Prostate gland (tissue), 2 donors: ENCODE measurements around a stretch of chr14.

GRCh38 chr14:66700948-66701647 lies 193.2 kb downstream of the GPHN start:
- PRO-cap, result no peak
- RAMPAGE, long total RNA, 2 experiments, result no peak in any of the 2 experiments

- PRO-cap, result no peak
- RAMPAGE, long total RNA, 2 experiments, result start-site peak on the plus strand in 1 of 2 experiments, at chr14:66945141-66945181 at its widest, 6 reads per replicate
Observed at GRCh38 chr14:66944734-66945220, 244.5 kb upstream of the GARIN2 start.

- PRO-cap, result no peak
- RAMPAGE, long total RNA, 2 experiments, result no peak in any of the 2 experiments
Observed at GRCh38 chr14:67427054-67427502, 15.1 kb upstream of the PLEK2 start.

GRCh38 chr14:67483890-67484492 lies 4.5 kb downstream of the TMEM229B start:
- PRO-cap, result no peak
- RAMPAGE, long total RNA, 2 experiments, result no peak in any of the 2 experiments

DNA sequence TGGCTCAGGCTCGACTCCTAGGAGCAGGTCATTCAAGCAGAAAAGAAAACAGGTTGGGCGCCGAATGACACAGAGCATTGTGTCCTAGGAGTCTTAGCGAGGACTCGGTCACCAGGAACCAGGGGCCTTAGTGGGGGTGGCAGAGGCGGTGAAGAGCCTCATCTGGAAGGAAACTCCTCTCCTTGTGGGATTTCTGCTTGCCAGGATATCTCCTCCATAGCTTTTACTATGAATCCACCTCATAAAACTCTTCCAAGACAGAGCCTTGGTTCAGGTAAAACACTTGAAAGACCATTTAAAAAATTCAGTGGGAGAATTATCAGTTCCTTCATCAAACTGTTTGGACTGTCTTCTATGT lies 699 bp downstream of the PLEKHH1 start:
- PRO-cap, result no peak
- RAMPAGE, long total RNA, 2 experiments, result no peak in any of the 2 experiments

- PRO-cap, result no peak
- RAMPAGE, long total RNA, 2 experiments, result no peak in any of the 2 experiments
Observed at GRCh38 chr14:67556807-67557647, 23.9 kb downstream of the PLEKHH1 start.

- PRO-cap, result unidirectional peak, minus-strand start at chr14:67567139
- RAMPAGE, long total RNA, 2 experiments, result no peak in any of the 2 experiments
Observed at GRCh38 chr14:67566863-67567485, 33.1 kb downstream of the PIGH start.

DNA sequence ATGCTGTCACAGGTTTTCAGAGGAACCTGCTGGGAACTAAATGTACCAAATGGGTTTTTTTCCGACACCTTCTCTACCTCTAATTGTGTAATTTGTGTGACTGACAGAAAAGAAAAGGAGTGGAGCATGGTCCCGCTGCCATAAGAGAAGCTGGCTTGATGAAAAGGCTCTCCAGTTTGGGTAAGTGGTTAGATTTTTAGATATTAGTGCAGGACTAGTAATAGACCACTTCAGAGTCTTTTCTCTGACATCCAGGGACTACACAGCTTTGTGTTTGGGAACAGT lies 1.0 kb downstream of the ARG2 start:
- PRO-cap, result no peak
- RAMPAGE, long total RNA, 2 experiments, result no peak in any of the 2 experiments

- PRO-cap, result no peak
- RAMPAGE, long total RNA, 2 experiments, result no peak in any of the 2 experiments
Observed at GRCh38 chr14:67815568-67816426, 593 bp downstream of the ZFYVE26 start.

GRCh38 chr14:68085752-68086590 lies 266.4 kb downstream of the RAD51B start:
- PRO-cap, result no peak
- RAMPAGE, long total RNA, 2 experiments, result no peak in any of the 2 experiments

DNA sequence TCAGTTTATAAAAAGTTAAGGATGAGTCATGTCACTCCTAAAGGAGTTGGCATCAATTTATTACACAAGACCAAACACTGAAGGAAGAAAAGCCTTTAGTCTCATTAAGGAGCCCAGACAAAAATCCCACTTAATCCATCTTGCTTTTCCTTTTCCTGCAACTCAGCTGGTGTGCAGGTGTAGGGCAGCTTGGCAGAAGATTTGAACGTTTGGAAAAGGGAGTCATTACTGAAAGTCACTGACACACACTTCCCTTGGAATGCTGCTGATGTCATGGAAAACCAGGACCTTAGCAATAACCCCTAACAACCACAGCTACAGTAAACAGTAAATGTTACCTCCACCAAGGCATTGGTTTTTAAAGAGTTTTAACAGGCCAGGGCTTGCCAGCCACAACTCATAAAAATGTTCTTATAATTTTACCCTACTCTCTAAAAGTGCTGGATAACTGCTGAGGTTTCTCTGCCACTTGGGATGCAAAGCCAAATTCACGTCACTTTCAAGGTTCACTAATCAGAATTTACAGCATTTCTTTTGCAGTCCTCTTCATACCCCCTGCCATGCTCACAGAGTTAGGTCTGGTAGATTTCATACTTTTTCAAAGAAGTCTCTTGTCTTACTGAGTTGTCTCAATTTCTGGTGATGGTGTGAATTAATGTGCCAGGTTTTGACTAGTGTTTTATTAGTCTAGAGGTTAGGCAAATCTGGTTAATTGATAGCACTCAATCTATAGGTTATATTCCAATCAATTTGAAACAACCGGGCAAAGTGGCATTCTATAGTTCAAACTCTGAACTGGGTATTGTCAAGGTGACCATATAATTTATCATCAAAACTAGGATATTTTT lies 320.8 kb downstream of the RAD51B start:
- PRO-cap, result bidirectional peak, plus-strand start at position 367 of the sequence, minus-strand start at position 203 of the sequence; unidirectional peak, plus-strand start at position 539 of the sequence
- RAMPAGE, long total RNA, 2 experiments, result no peak in any of the 2 experiments

GRCh38 chr14:68144116-68144808 lies 324.7 kb downstream of the RAD51B start:
- PRO-cap, result no peak
- RAMPAGE, long total RNA, 2 experiments, result no peak in any of the 2 experiments

- PRO-cap, result no peak
- RAMPAGE, long total RNA, 2 experiments, result no peak in any of the 2 experiments
Observed at GRCh38 chr14:68146739-68147300, 327.2 kb downstream of the RAD51B start.

DNA sequence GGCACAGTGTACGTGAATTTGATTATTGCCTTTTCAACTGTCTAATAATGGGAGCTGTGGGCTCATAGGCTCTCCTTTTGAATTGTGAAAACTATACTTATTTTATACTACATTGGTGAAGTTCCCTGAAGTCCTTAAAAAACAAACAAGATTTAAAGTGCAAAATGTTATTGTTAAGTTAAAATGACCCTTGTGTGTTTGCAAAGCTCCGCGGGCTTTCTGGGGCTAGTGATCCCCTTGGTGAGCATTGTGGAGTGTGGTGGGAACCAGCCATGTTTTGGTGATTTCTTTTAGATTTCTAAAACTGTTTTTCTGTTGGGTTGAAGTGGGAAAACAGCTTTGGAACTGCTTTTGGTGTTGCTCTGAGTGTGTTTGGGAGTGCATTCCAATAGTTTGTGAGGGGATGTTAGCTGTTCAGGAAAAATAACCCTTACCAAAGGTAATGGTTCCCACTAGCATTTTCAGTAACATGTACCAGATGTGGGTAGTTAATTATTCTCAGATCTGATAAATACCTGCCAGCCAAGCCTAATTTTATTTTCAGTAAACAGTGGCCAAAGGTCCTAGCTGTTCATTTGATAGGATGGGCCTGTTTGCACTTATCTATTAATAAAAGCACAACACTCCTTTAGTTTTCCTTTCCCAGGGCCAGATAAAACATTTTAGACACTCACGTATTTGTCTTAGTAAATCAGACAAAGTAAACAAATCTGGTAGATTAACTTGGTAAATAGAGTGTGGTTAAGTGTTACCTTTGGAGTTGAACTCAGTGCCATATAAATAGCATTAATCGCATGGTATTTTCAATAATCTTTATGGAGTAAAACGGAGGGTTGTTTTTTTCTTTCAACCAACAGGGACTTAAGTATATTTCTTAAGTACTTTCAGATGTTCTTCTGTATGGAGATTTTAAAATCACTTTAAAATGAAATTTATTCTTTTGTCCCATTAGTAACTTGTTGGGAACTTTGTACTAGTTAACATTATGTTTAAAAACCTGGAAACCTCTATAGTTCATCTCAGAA lies 345.1 kb downstream of the RAD51B start:
- PRO-cap, result no peak
- RAMPAGE, long total RNA, 2 experiments, result no peak in any of the 2 experiments

DNA sequence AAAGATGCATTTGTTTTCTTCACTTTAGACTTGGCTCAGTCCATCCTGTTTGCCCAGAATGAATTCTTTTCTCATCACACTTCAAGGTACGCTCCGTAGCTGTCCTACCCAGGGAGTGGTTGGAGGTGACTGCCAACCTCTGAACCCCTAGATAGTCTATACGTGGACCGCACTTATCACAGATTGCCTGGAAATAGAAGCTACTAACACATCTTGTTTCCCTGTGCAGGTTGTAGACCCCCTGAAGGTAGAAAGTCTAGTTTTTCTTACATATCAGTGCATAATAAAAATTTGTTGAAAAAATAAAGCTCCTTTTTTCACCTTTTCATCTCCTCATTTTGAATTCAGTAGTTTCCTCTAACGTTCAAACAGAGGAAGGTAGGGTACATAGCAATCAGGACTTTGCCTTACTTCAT lies 422.6 kb downstream of the RAD51B start:
- PRO-cap, result no peak
- RAMPAGE, long total RNA, 2 experiments, result no peak in any of the 2 experiments

GRCh38 chr14:68244024-68244579 lies 424.5 kb downstream of the RAD51B start:
- PRO-cap, result no peak
- RAMPAGE, long total RNA, 2 experiments, result no peak in any of the 2 experiments

GRCh38 chr14:68278955-68279379 lies 459.4 kb downstream of the RAD51B start:
- PRO-cap, result no peak
- RAMPAGE, long total RNA, 2 experiments, result no peak in any of the 2 experiments

GRCh38 chr14:68394755-68395294 lies 398.0 kb downstream of the ZFP36L1 start:
- PRO-cap, result no peak
- RAMPAGE, long total RNA, 2 experiments, result no peak in any of the 2 experiments

DNA sequence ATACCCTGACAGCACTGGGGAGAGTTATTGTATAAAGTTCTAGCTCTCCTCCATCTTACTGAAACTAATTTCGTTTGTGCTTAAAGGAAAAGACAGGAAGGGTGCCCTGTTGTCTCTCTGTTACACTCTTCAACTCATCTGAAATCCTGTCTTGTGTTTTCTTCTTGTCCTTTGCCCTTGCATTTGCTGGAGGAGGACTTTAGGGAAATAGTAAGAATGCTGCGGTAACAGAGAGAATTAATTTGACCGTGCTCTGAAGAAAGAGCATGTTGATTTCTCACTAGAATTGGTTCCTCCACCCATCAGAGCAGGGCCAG lies 341.5 kb downstream of the ZFP36L1 start:
- PRO-cap, result no peak
- RAMPAGE, long total RNA, 2 experiments, result no peak in any of the 2 experiments

DNA sequence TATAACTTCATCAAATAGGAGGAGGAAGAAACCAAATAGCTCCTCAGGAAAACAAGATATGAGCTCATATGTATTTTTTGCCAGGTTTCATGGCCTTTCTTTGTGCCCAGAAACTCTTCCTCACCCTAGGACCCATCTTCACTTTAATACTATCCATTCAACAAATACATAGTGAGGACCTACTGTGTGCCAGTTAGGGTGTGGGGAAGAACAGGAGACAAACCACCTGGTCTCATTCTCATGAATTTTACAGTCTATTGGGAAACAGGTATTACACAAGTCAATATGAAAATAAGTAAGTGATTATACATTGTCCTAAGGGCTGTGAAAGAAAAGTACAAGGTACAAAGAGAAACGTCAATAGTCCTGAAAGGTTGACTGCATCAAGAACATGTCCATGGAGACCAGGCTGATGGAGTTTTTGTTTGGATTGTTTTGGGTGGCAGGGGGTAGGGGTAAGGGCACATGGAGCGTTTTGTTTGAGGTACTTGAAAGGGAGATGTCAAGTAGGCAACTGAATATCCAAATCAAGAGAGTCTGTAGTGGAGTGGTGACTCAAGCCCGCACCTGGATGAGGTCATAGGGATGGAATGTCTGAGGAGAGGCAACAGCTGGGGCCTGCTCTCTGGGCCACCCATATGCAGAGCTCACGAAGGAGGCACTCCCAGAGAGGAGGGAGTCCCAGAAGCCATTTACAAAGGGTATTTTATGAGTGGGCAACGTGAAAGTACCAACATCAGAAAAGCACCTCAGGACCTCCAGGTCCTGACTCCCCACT lies 272.1 kb downstream of the ZFP36L1 start:
- PRO-cap, result no peak
- RAMPAGE, long total RNA, 2 experiments, result no peak in any of the 2 experiments